Breast epithelium (tissue), 2 donors: ENCODE measurements around a stretch of chr17.

DNA sequence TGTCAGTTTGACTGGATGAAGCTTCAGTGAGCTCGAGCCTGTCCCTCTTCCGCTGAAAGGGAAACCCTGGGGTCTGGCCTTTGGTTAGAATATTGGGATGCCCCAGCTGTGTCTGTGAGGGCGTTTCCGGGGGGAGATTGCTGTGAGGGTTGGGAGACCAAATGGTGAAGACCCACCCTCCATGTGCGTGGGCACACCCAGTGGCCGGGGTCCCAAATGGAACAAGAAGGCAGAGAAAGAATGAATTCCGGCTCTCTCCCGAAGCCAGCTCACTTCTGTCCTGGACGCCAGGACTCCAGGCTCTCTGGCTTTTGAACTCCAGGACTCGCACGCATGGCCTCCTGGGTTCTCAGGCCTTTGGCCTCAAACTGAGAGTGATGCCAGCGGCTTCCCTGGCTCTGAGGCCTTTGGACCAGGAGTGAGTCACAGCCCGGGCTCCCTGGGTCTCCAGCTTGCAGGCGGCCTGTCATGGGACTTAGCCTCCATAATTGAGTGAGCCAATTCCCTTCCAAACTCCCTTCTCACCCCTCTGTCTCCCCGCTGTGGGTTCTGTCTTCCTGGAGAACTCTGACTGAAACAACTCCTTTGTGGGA is 49.6 kb upstream of the CBX4 start:
- PRO-cap, result no peak
- RAMPAGE, long total RNA, 2 experiments, result no peak in any of the 2 experiments

DNA sequence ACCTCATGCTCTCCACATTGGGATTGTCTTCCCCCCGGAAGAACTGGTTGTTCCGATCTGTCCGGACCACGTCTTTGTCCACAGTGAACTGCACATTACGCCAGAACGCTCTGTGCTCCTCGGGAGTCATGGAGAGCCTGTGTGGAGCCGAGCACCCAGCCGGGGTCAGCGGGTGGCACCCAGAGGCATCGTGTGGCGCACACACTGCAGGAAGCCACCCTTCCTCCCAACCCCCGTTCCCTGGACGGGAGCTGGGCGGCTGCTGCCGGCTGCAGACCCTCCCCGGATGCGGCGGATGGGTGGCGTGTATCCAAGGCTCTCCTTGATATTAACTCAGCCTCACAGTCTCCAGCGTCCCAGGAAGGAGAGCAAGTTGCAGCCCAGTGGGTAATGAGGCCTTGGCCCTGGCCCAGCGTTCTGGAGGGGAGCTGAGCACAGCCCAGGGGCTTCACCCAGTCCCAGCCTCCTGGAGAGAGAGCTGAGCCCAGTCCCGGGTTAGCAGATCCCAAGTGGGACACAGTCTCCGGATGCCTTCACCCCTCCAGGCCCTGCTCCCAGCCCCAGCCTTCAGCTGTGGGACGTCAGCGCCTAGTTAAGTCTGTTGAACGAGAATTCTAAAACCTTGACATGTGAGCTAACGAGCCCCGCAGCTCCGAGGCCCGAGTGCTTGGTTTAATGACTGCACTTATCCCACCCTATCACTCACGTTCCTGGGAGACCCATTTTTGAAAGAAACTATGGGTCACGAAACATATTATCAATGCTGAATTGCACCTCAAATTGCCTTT is 86.6 kb downstream of the TBC1D16 start:
- PRO-cap, result no peak
- RAMPAGE, long total RNA, 2 experiments, result no peak in any of the 2 experiments

DNA sequence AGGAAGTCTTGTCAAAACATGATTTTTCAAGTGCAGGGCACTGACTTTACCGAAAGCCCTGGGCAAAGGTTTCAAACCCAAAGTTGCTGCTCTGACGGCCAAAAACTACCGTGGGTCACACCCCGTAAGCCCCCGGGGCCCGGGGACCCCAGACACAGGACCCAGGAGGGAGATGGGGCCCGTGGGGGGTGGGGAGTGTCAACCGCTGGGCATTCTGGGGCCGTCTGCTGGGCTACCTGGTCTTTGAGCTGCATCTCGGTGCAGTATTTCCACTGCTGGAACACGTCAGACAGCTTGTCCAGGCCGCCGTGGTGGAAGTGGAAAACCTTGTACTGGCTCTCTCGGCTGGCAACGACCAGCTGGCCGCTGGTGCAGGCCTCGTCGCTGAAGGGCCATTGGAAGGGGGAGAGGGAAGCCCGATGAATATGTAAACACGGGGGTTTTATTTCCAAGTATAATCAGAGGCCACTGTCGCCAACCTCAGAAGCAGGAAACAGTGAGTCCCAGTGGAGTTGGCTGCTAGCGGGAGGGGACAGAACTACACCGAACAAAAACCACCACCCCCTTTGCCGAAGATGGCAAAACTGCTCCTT is 84.4 kb downstream of the TBC1D16 start:
- PRO-cap, result no peak
- RAMPAGE, long total RNA, 2 experiments, result no peak in any of the 2 experiments

DNA sequence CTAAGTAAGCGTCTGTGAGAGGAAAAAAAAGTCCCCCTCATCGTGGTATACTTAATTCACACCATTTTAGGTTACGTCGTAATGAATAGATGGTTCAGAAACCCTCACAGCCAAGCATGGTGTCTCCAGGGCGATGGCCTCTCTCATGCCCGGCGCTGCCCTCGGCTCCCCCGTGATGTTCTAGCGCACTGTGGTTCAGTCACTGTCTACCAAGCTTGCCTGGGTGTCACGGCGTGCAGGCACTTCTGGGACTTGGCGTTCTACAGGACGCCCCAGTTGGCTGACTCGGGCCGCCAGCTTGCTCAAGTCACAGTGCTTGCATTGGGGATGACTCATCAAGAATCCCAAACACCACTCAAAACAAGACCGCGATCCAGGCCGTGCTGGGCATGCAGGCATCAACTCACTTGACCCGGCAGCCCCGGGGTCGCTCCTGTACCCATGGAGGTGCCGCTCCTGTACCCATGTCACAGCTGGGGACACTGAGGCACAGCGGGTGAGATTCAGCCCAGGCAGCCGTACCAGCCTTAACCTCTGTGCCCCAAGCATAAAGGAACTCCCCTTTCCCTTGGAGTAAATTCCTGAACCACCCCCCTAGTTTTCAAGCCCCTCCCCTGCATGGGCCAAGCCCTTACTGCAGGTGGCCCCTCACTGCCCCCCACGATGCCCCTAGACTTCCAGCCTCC is 27.8 kb downstream of the CCDC40 start:
- PRO-cap, result no peak
- RAMPAGE, long total RNA, 2 experiments, result no peak in any of the 2 experiments

DNA sequence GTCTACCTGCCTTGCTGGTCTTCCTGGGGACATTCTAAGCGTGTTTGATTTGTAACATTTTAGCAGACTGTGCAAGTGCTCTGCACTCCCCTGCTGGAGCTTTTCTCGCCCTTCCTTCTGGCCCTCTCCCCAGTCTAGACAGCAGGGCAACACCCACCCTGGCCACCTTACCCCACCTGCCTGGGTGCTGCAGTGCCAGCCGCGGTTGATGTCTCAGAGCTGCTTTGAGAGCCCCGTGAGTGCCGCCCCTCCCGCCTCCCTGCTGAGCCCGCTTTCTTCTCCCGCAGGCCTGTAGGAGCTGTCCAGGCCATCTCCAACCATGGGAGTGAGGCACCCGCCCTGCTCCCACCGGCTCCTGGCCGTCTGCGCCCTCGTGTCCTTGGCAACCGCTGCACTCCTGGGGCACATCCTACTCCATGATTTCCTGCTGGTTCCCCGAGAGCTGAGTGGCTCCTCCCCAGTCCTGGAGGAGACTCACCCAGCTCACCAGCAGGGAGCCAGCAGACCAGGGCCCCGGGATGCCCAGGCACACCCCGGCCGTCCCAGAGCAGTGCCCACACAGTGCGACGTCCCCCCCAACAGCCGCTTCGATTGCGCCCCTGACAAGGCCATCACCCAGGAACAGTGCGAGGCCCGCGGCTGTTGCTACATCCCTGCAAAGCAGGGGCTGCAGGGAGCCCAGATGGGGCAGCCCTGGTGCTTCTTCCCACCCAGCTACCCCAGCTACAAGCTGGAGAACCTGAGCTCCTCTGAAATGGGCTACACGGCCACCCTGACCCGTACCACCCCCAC is 3.1 kb downstream of the GAA start:
- PRO-cap, result no peak
- RAMPAGE, long total RNA, 2 experiments, result no peak in any of the 2 experiments

DNA sequence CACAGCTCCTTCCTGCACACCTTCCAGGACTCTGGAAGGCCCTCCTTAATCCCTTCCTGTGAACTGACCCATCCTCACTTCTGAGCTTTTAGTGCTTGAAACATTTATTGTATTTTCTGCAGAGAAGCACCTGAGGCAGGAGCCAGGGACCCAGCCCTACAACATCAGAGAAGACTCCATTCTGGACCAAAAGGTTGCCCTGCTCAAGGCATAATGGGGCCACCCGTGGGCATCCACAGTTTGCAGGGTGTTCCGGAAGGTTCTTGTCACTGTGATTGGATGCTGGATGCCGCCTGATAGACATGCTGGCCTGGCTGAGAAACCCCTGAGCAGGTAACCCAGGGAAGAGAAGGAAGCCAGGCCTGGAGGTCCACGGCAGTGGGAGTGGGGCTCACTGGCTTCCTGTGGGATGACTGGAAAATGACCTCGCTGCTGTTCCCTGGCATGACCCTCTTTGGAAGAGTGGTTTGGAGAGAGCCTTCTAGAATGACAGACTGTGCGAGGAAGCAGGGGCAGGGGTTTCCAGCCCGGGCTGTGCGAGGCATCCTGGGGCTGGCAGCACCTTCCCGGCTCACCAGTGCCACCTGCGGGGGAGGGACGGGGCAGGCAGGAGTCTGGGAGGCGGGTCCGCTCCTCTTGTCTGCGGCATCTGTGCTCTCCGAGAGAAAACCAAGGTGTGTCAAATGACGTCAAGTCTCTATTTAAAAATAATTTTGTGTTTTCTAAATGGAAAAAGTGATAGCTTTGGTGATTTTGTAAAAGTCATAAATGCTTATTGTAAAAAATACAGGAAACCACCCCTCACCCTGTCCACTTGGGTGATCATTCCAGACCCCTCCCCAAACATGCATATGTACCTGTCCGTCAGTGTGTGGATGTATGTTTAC is 7.9 kb upstream of the RNF213 start:
- PRO-cap, result no peak
- RAMPAGE, long total RNA, 2 experiments, result no peak in any of the 2 experiments

GRCh38 chr17:80265110-80265881 is 4.6 kb downstream of the RNF213 start:
- PRO-cap, result no peak
- RAMPAGE, long total RNA, 2 experiments, result no peak in any of the 2 experiments

DNA sequence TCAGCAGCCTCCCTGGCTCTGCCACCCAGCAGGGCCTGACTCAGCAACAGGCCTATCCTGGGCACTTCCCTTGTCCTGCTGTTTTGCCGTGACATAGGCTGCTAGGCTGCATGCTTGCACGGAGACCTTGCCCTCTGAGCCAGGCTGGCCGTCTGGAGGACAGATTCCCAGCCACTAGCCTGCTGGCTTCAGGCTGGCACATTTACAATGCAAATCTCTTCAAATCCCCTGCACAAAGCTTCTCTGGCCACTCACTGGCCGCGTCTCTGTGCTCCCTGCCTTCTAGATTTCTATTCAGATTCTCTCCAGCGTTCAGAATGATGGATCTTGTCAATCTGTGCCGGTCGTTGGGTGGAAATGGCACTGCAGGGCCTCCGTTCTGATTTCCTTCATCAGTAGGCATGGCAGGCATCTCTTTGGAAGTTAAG is 9.6 kb downstream of the RNF213 start:
- PRO-cap, result no peak
- RAMPAGE, long total RNA, 2 experiments, result no peak in any of the 2 experiments

- PRO-cap, result no peak
- RAMPAGE, long total RNA, 2 experiments, result no peak in any of the 2 experiments
Observed at GRCh38 chr17:80287764-80288523, 27.3 kb downstream of the RNF213 start.

DNA sequence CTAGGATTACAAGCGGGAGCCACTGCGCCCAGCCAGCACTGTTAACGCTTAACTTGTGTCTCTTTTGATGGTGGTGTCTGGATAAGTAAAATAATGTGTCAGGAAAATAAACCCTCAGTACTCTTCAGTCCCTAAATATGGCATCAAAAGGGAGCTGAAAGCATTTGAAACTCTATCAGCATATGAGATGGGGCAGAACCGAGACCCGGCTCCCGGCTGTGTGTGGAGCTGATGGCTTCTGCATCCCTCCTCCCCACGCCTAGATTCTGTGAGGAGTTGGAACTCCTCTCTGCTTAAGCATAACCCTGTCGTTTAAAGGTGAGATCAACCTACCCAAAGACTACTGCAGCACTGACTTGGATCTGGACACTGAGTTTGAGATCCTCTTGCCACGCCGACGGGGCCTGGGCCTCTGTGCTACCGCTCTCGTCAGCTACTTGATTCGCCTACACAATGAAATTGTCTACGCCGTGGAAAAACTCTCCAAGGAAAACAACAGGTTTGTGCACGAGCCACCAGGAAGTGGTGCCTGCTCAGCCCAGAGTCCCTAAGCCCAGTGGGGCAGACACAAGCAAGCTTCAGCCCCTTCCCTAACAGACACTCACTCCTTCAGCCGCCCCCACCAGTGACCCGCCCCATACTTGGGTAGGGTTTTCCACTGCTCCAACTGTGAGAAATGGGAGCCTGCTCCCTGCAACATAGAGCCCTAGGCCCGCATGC is 28.9 kb upstream of the ENDOV start:
- PRO-cap, result no peak
- RAMPAGE, long total RNA, 2 experiments, result no peak in any of the 2 experiments

- PRO-cap, result no peak
- RAMPAGE, long total RNA, 2 experiments, result no peak in any of the 2 experiments
Observed at GRCh38 chr17:80455207-80455810, 21.1 kb downstream of the NPTX1 start.

DNA sequence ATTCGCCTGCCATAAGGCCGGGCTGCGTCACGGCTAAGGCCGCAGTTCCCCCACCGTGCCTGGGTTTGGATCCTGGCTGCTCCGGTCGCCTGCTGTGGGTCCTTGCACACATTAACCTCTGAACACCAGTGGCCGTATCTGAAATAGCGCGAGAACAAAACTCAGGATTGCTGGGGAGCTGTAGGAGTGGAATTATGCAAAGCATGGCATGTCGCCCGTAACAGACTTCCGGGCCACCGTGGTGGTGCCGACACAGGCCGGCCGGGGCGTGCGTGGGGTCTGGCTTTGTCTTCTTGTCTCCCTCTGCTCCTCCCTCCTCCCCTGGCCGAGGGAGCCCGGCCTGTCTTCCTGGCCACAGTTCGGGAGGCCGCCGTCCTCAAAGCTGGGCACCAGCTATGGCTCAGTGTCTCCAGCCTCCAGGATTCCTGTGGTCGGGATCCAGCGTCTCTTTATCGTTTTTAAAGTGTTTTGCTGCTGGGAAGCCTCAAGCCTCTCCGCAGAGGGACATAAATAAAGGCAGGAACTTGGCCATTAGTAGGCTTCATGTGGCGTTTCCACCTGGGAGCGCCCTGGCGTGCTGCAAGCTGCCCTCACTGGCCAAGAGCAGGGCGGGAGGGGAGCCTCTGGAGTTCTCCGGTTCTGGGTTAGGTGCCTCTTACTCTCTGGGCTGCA is 21.9 kb upstream of the NPTX1 start:
- PRO-cap, result no peak
- RAMPAGE, long total RNA, 2 experiments, result no peak in any of the 2 experiments

DNA sequence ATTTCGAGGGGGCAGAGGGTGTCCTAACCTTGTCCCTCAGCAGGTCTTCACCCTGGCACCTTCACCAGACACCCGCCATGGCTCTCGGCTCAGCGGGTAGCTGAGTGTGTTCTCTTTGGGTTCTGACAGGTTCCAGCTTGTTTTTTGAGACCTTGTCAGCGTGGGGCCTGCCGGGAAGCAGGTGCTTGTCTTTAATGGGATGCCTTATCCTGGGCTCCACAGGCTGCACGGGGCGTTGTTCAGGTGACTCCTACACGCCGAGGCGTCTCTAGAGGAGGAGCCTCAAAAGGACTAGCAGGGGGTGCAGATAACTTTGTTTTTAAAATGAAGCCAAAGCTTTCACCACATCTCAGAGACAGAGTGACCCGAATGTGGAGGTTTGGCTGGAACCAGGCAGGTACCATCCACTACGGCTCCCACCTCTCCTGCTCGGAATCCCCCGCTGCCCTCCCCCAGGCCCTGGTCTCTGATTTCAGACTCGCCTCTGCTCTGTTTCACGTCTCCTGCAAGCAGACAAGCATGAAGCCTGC is 25.1 kb upstream of the NPTX1 start:
- PRO-cap, result no peak
- RAMPAGE, long total RNA, 2 experiments, result no peak in any of the 2 experiments

GRCh38 chr17:80649583-80650243 is 105.1 kb downstream of the RPTOR start:
- PRO-cap, result no peak
- RAMPAGE, long total RNA, 2 experiments, result no peak in any of the 2 experiments

- PRO-cap, result no peak
- RAMPAGE, long total RNA, 2 experiments, result no peak in any of the 2 experiments
Observed at GRCh38 chr17:80720842-80721772, 176.5 kb downstream of the RPTOR start.

- PRO-cap, result no peak
- RAMPAGE, long total RNA, 2 experiments, result no peak in any of the 2 experiments
Observed at GRCh38 chr17:80730547-80730862, 185.9 kb downstream of the RPTOR start.

DNA sequence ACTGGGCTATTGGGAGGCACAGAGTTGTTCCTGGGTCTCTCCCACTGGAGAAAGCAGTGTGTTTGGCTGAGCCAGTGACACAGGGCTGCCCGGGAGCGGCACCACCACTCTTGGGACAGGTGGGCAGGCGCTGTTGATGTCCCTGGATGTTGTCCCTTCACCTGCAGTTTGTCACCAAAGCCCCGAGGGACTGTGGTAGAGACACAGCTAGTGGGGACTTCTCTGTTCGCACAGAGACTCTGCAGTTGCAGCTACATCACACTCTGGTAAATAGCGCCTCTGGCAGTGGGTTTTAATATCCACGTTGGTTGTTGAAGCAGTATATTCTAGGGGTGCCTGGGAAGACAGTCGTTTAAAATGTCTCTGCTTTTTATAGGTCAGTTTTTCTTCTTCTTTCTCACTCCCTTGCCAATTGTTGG is 218.6 kb upstream of the CHMP6 start:
- PRO-cap, result no peak
- RAMPAGE, long total RNA, 2 experiments, result no peak in any of the 2 experiments

DNA sequence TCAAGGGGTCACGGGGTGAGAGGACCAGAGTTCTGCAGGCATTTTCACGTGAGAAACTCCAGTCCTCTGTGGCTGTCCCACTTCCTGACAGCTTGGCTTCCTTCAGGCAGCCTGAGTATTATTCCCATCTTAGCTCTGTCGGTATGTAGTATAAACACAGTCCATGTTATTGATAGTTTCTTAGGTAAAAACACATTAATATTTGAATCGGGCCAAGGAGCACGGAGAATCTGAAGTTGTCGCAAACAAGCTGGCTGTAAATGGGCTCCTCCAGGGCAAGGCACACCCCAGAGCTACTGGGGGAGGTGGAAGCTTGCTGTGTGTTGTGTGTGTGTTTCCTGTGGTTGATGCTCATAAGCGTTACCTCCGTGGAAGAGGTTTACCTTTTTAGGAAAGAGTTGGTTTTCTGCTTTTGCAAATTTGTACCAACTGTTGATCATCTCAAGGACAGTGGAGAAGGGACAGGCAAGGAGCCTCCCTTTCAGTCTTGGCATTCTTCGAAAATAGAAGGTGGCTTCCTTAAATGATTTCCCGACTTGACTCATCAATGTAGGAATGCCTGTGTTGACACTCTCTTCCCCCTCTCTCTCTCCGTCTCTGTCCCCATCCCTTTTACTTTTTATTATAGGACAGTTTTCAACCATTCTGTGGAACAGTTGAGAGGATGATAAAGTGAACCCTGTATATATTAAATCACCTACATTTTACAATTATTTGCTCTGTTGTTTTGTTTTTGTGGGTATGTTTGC is 208.8 kb upstream of the CHMP6 start:
- PRO-cap, result no peak
- RAMPAGE, long total RNA, 2 experiments, result no peak in any of the 2 experiments

DNA sequence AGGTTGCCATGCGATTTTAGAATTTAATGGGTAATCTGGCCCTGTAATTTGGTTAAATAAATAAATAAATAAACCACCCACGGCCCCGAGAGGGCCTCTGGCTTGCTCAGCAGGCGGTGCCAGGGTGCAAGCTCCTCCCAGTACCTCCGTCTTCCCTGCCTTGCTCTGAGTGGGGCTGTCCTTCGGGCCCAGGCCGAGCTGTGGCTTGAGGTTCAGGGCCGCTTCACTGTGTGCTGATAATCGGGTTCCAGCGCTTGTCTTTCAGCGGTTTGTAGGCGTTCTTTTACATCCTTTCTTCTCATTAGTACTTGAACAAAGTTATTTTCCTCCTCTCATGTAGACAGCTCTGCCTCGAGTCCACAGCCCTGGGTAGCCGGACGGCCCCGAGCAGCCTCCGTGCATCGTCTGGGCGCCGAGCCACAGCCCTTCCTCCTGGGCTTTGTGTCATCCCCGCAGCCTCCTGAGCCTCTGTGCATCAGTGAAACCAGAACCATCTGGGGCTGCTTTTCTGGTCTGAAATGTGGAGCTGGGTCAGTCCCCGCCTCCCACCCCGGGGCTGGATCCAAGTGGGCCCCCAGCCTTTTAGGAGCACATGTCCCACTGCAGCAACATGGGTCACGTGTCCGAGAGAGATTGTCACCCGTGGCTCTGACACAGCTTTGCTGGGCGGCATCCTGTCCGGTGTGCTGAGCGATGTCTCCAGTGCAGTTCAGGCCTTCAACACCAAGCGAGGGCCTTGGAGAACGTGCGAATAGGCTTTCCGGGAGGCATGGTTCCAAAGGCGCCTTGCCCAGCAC is 157.4 kb upstream of the CHMP6 start:
- PRO-cap, result no peak
- RAMPAGE, long total RNA, 2 experiments, result no peak in any of the 2 experiments

DNA sequence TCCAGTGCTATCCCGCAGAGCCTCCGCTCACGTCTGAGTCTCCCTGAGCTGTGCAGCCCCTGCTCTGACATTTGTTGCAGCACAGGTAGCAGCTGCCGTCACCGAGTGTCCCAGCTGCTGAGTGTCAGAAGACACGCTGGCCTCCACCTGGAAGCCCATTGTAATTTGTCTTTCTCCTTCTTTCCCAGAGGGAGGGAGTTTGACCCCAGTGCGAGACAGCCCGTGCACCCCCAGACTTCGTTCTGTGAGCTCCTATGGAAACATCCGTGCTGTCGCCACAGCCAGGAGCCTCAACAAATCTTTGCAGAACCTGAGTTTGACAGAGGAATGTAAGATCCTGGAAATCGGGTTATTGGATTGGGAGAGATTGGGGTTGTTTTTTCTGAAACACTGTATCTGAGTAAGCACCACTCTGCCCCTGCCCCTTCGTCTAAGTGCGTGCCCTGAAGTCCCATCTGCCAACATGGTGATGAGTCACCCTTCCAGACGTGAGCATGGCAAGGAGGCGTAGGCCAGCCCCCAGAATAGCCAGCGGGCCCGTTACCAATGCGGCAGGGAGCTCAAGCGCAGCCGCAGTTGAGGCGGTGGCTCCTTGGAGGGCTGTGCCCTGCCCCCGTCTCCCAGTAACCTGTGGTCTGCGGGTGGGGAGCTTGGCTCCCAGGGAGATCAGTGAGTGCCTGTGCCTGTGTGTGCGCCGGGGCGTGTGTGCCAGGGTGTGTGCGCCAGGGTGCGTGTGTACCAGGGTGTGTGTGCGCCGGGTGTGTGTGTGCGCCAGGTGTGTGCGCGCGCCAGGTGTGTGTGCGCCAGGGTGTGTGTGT is 98.9 kb upstream of the CHMP6 start:
- PRO-cap, result no peak
- RAMPAGE, long total RNA, 2 experiments, result no peak in any of the 2 experiments